Non-pigmented ciliary epithelial cell (primary cell): ENCODE data around the genes CEACAM19 and TRAPPC6A.

DNA sequence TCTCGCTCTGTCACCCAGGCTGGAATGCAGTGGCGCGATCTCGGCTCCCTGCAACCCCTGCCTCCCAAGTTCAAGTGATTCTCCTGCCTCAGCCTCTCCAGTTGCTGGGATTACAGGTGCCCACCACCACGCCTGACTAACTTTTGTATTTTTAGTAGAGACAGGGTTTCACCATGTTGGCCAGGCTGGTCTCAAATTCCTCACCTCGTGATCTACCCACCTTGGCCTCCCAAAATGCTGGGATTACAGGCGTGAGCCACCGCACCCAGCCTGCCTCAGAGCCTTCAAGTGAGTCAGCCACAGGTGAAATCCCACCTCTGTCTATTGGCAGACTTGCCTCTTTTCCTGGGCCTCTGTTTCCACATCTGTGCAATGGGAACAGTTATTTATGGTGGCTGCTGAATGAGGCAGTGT lies at the start of gene CEACAM19:
Gene CEACAM19, plus strand, starts transcription at position 334 of the 414 bp plus-strand sequence.
- RRBS, result no CpG with 5 or more reads among the region's 8 CpGs

- RRBS, result no CpG with 5 or more reads among the region's 9 CpGs
Measured at GRCh38 chr19:44719100-44719739, 20.3 kb downstream of the CEACAM16 start.

DNA sequence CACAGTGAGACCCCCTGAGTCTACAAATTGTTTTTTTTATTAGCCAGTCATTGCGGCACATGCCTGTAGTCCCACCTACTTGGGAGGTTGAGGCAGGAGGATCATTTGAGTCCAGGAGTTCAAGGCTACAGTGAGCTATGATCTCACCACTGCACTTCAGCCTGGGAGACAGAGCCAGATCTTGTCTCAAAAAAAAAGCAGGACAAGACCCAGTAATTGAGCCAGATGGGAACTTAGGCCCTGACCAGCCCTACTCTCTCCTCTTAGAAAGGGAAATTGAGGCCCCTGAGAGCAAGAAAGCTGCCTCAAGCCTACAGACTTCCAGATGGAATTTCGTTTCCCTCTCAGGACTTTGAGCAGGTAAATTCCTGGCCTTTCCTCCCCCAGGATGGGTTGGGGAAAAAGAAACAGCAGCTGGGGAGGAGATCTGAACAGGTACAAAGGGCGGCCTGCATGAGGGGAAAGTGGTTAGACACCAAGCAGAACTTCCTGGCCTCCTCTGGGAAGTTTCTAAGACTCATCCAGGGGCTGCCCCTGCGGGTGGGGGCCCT lies 3.7 kb upstream of the BCL3 start:
- RRBS, result no CpG with 5 or more reads among the region's 4 CpGs

DNA sequence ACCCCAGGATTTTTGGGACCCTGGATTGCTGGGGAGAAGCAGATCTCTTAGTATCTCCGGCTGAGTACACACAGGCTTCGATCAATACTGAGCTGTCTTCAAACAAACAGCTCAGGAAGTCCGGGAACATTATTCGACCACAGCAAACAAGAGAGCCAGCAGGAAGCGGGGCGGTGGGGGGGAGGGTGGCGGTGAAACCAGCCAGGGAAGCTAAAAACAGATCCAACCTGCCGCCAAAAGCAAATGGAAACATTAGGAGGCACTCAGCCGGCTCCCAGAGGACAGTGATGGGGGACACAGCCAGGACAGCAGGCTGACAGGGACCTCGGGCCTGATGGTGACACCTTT lies 12.2 kb upstream of the BCAM start:
- RRBS, result 4% methylated on average over 2 of the region's 10 CpGs

DNA sequence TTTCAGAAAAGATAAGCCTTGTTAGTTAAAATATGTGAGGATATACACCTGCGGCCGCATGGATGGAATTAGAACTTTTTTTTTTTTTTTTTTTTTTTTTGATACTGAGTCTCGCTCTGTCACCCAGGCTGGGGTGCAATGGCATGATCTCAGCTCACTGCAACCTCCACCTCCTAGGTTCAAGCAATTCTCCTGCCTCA lies 3.1 kb upstream of the BCAM start:
- RRBS, result no CpG with 5 or more reads among the region's 3 CpGs

GRCh38 chr19:44856596-44857011 lies 10.5 kb downstream of the NECTIN2 start:
- RRBS, result 12% methylated on average over 2 of the region's 7 CpGs

DNA sequence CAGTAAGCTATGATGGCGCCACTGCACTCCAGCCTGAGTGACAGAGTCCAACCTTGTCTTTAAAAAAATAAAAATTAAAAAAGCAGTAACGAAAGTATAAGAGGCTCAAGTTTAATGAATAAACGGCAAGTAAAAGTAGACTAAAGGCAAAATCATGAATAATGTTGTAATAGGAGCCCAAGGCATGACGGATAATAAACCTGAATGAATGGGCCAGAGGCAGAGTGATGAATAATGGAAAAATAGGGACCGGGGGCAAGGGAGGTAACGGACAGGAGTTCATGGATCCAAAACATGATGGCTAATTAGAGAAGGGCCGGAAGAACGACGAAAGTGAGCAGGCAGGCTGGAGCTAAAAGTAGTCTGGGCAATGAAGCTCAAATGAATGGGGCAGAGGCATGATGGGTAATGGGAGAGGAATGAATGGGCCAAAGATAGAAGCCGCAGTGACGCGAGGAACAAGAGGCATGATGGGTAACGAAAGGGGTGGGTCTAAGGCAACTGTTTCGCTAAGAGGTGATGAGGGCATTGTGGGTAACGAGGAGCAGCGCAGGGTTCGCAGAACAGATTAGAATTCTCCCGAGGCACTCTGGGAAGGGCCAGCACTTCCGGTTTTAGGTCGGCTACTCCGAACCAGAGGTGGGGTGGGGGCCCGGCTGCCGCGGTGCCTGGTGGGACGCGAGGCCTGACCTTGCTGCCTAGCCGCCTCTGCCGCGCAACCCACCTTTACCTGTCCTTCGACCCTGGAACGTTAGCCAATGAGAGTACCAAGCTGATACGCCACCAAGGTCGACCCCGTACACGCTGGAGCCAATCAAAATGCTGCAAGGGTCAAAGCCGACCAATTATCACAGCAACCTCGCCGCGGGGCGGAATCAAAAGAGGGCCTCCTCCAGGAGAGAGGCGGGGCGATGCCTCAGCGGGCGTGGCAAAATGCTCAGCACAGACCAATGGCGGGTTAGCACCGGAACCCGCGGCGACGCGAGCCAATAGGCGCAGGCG lies 714 bp upstream of the TOMM40 start:
- RRBS, result 5% methylated on average over 2 of the region's 53 CpGs

GRCh38 chr19:44939693-44940257 lies 2.3 kb upstream of the APOC4 start:
- RRBS, result no CpG with 5 or more reads among the region's 9 CpGs

DNA sequence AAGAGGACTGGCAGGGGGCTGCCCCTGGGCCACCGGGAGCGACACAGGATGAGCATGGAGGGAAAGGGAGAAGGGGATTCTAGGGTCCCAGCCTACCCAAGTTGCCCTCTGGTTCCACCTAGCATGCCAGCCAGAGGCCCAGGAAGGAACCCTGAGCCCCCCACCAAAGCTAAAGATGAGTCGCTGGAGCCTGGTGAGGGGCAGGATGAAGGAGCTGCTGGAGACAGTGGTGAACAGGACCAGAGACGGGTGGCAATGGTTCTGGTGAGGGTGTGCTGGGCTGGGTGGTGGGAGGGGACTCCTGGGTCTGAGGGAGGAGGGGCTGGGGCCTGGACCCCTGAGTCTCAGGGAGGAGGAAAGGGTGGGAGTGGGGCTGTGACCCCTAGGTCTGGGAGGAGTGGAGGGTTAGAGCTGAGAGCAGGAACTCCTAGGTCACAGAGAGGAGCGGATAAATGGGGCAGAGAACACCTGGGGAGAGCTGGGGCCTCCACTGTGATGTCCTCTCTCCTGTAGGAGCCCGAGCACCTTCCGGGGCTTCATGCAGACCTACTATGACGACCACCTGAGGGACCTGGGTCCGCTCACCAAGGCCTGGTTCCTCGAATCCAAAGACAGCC lies 1.1 kb upstream of the APOC2 start:
- RRBS, result no CpG with 5 or more reads among the region's 10 CpGs

GRCh38 chr19:45021834-45022572 lies 16.8 kb upstream of the CLASRP start:
- RRBS, result no CpG with 5 or more reads among the region's 21 CpGs

- RRBS, result no CpG with 5 or more reads among the region's 20 CpGs
Measured at GRCh38 chr19:45039965-45040823, 1.3 kb downstream of the CLASRP start.

DNA sequence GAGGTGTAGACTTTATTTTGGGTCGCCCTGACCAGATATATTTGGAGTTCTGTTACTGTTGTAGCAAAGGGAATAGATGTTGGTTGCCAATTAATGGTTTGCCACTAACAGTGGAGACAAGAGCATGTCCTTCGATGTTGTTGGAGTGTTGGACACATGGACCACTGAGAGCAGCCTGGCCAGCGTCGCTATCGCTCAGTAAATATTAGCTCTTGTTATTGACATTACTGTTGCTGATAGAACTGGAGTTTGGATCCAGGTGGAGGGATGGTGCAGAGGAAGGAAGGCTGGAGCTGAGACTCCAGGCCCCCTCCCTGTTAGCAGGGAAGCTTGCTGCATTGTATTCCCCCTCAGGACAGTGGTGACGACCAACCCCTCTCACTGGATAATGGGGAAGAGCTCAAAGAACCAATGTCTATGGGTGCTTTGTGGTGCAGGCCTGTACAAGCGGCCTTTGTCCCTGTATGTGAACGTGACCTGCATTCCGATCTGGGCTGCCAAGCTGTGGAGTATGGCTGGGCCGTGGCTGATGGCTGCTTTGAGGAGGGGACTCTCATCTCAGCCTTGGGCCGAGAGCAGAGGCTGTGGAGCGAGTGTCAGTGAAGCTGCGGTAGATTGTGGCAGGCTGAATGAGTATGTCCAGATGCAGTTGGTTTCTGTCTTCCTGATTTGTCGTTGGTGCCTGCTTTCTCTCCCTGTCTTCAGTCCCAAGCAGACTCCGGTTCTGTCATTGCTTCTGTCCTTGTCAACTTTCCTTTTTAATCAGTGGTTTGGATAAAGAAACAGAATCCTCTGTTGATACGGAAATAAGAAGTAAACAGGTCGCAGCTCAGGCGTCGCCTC lies 7.0 kb downstream of the CLASRP start:
- RRBS, result no CpG with 5 or more reads among the region's 19 CpGs

GRCh38 chr19:45075086-45075482 lies 1.2 kb downstream of the ZNF296 start:
- RRBS, result no CpG with 5 or more reads among the region's 9 CpGs

DNA sequence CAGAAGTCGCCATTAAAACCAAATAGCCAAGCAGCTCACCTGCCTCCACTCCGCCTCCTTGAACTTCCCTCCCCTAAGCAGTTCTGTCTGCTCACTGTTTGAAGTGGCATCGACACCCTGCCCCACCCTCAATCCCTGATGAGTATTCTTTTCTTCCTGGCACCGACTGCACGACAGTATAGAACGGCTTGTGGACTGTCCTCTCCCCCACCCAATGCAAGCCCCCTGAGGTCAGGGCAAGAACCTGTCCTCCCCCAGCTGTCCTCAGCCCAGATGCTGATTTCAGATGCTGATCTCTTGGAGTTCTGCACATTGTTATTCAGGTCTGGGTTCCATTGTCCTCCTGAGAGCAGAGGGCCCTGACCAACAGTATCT lies 1.0 kb upstream of the ZNF296 start:
- RRBS, result no CpG with 5 or more reads among the region's 6 CpGs

- RRBS, result no CpG with 5 or more reads among the region's 9 CpGs
Measured at GRCh38 chr19:45080132-45080756, 1.2 kb downstream of the GEMIN7 start.

- RRBS, result no CpG with 5 or more reads among the region's 9 CpGs
Measured at GRCh38 chr19:45103043-45103436, 10.1 kb downstream of the PPP1R37 start.

DNA sequence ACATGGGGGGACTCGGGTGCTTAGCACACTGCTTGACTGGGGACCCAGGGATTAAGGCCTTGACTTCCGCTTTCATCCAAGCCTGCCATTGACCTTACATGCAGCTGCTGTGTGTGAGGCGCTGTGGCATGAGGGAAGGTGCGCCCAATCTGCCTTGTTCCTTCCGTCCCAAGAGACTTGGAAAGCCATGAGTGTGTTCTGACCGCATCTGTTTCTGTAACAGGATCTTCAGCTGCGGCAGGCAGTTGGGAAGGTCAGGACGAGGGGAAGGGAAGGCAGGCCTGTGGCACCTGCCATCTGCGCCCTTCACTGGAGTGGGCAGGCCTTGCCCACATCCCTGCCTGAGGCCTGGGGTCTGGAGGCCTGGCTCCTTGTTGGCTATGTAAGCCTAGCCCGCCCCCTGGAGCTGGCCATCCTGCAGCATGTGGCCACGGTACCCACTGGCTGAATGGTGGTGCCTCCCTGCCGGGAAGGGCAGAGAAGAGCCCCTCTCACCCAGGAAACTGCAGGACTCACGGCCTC lies 23.1 kb downstream of the PPP1R37 start:
- RRBS, result 75% methylated on average over 1 of the region's 13 CpGs

DNA sequence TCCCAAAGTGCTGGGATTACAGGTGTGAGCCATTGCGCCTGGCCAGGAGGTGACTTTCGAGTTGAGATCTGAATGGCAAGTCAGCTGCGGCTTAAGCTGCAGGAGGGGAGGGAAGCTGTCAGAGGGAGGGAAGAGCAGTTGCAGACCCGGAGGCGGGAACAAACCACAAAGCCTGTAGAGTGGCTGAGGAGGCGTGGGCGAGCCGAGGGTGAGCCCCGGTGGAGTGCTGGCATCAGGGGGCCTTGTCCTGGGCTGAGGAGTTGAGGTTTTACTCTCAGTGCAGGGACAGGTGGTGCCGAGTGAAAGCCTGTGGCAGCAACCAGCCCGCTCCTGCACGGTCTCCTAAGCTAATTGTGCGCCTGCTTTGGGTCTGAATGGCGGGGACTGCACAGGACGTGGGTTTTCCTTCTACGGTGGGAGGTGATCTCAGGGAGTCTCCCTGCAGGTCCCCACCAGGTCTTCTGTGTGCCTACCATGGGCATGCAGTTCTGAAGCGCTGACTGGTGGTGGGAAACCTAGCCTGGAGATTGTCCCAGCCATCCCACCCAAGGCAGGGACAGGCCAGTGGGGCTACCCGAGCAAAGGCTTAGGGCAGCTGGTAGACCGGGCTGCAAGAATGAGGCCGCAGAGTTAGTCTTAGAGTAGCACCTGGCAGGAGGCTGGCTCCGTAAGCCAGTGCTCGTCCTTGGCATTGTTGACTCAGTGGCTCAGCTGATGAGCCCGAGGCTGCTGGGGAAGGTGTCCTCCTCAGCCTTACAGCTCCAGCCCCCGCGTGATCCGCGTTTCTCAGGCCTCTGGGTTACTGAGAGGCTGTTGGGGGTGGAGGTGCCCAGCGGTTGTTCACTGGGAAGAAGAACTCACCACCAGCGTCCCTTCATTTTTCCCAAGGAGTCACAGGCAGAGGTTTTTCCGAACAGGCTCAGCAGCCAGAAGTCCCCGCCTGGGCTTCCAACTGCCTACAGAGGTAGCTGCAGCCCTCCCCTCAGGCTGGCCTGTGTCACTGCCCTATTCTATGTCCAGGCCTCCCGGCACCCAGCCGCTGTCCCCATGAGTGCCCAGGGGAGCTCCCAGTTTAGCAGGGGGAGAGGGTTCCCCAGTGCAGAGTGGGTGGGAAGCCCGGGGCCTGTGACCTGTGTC lies 24.6 kb downstream of the PPP1R37 start:
- RRBS, result 34% methylated on average over 9 of the region's 34 CpGs

- RRBS, result 2% methylated on average over 28 of the region's 66 CpGs
Measured at GRCh38 chr19:45177614-45178699, at the start of gene TRAPPC6A. TSS of gene TRAPPC6A (minus strand) at chr19:45178237.

GRCh38 chr19:45234457-45235013 lies 10.7 kb downstream of the EXOC3L2 start:
- RRBS, result 2% methylated on average over 38 of the region's 66 CpGs